Mesothelial cell of epicardium (in vitro differentiated cells): ENCODE data around the gene MUCL1.

DNA sequence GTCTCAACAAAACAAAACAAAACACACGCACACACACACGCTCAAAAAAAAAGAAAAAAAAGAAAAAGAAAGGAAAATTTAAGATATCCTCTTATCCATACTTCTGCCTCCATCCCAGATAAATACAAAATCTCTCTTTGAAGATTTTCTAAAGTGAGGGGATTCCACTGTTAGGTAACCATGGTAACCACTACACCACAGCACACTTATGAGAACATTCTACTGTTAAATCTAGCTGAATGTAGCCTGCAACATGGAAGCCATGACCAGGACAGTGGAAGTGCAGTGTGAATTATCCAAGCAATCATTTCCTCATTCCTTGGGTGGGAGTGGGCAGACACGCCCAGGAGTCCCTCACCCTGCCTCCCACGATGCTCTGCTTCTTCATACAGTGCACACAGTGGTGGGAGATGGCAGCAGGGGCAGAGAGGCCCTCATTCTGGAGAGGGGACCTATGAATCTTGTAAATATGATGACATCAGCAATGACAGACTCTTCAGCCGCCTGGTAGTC, 70.2 kb upstream of the HOXC13 start:
- PRO-cap = unidirectional peak, plus-strand start at position 387 of the sequence

GRCh38 chr12:53987566-53988146, 2.7 kb downstream of the HOXC10 start:
- PRO-cap = no peak

GRCh38 chr12:54009139-54010286, 728 bp downstream of the HOXC8 start:
- PRO-cap = no peak

- PRO-cap = no peak
Measured at GRCh38 chr12:54013224-54013956, 4.6 kb downstream of the HOXC8 start.

- PRO-cap = no peak
Measured at GRCh38 chr12:54021589-54022256, 6.5 kb upstream of the HOXC6 start.

- PRO-cap = no peak
Measured at GRCh38 chr12:54036873-54037358, 4.1 kb downstream of the HOXC5 start.

DNA sequence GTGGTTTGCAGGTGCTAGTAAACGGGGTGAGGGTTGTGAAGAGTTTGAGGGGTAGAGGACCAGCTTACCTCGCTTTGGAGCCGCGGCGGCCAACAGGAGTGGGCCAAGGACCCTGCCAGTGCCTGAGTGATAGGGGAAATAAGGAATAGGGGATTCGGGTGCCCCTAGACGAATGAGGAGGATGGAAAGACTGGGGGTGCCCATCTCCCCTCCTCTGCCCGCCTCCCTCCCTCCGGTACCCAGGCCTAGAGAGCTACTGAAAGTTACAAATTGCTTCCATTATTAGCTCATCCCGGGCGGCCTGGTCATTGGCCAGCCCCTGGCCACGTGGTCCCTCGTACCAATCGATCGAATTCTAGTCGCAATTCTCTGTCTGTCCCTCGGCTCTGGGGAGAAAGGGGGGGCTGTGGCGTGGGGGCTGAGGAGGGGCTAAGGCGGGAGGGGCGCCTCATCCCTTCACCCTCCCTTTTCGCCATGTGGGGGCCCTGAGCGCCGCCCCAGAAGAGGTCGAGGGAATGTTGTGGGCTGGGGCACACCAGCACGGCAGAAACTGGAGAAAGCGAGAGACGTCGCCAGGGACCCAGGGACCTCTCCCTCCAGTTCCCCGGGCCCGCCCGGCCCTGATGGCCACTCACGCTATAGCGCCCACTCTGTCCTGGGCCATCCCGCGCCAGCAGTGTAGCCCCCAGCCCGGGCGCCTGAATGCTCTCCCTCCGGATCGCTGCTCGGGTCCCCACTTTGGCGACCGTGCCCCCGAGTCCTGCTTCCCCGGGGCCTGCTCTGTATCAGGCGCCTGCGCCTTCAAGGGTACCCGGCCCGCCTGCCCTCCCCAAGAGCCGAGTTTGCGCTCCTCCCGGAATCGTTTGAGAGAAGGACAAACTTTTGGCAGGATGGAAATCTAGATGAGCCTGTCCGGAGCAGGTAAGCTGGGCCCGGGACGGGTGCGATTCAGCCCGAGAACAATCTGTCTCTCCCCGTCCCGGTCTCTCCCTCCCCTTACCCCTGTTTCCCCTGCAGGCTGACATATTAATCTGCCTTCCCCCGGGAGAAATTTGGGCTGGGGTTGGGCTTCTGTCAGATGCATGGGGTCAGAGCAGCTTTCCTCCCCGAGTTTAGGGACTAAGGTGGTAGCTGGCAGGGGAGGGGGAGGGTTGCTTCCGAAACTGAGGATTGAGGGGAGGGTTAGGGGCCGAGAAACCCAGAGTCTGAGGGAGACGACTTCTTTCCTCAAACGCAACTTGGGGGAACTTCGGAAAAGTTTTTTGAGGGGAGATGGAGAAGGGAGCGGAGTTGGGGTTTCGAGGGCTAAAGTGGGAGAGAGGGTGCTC, 62.6 kb downstream of the SMUG1 start:
- PRO-cap = unidirectional peak, plus-strand start at position 331 of the sequence; bidirectional peak, plus-strand start at position 538 of the sequence, minus-strand start at position 552 of the sequence

GRCh38 chr12:54140745-54141473, 47.9 kb downstream of the SMUG1 start:
- PRO-cap = no peak

DNA sequence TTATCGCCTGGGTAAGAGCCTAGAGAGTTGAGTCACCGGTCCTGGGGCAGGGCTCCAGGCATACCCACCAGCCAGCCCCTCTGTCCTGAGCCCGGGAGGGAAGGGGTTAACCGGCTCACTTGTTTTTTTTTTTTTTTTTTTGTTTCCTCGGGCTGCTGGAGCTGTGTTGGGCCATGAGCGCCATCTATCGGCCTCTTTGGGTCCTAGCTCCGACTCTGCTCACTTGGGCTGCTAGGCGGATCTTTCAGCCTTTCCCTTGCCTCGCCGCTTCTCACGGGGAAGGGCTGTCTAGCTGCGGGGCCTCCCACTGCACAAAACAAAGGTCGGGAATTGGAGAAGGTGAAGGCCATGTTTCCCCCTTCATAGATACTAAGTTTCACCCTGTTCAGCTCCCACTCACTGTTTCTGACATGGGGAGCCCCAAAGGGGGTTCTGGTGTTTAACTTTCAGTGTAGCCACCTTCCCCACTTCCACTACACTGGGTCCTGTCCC, 2.8 kb upstream of the SMUG1 start:
- PRO-cap = no peak

DNA sequence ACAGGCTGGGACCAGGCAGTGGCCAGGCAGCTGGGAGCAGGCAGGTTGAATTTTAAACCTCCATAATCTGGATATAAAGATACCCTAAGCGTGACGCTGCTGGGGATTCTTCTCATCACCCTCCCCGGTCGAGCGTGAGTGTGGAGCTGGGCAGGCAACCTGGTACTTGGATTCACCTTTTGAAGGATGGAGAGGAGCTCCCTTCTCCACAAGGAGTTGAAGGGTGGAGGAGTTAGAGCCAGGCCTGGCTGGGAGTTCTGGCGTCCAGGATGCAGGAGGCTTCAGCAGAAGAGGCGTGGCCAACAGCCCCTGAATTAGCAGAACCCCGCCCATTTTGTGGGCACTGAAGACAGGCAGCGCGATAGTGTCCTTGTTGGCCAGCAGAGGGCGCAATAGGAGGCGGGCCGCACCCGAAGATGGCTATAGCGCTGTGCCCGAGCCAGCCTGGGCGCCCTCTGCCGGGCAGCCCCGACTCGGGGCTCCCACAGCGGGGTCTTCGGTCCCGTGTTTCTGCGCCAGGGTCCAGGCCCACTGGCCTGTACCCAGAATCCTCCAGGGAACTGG, 25.8 kb upstream of the SMUG1 start:
- PRO-cap = no peak

DNA sequence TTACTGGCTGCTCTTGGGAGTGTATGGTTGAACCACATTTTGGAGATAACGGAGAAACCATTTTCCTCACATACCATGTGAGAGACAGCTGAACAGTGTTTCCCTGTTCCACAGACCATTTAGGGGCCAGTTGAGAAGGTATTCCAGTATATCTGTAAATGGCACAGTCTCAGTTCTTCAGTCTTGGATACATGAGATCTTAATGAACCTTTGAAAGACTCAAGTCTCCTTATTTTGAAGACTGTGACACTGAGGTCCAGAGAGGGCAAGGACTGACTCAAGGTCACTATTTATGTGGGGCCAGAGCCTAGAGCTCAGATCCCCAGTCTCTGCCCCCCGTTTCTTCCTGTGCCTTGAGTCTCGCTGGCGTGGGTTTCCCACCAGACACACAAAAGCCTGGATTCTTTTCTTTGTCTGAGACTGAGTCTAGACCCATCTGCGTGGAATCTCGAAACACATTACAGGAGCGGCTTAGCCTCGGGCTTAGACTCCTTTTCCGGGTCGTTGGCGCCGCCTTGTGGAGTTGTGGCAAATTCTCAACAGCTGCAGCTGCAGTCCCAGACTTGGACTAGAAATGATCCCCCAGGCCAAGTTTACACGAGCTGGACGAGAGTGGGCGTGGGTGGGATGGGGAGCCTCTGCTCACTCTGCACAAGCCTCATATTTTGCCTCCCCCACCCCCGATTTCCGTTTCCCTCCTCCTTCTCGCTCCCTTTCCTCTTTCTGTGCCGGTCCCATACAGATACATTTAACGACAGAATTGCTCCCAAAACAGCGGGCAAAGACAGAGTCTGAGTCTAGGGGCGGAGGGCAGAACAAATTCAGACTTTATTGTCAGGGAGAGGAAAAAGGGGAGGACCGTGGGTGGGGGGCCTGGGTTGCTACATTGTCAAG, 4.3 kb upstream of the GPR84 start:
- PRO-cap = no peak

- PRO-cap = no peak
Measured at GRCh38 chr12:54371499-54372279, 7.4 kb upstream of the GPR84 start.

- PRO-cap = no peak
Measured at GRCh38 chr12:54390033-54390703, 5.6 kb upstream of the ZNF385A start.

- PRO-cap = no peak
Measured at GRCh38 chr12:54392904-54394185, 8.8 kb upstream of the ZNF385A start.

GRCh38 chr12:54542395-54543017, 6.9 kb upstream of the PDE1B start:
- PRO-cap = no peak

DNA sequence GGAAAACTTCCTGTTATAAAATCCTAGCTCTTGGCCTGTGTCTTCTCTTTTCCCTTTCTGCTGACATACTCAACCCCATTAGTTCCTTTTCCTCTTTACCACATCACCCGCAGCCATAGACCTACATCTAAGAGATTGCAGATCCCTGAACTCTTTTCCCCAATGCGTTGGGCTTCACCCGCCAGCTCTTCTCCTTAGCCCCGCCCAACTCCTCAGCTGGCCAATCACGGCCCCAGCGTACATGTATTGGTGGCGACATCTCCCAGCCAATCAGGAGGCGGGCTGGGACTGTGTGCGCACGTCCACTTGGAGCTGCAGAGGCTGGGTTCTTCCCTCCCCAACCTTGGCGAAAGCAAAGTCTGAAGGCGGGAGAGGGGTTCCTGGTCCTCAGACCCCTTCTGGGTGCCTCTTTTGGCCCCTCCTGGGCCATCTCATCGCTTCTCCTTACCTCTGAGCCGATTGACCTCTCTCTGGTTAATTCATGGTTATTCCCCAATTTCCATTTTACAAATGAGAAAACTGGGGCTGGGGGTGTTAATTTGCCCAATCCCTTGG, 11.0 kb downstream of the PDE1B start:
- PRO-cap = no peak

- PRO-cap = no peak
Measured at GRCh38 chr12:54591092-54591512, 2.6 kb upstream of the PPP1R1A start.

- PRO-cap = no peak
Measured at GRCh38 chr12:54723559-54723758, 75.3 kb upstream of the DCD start.

DNA sequence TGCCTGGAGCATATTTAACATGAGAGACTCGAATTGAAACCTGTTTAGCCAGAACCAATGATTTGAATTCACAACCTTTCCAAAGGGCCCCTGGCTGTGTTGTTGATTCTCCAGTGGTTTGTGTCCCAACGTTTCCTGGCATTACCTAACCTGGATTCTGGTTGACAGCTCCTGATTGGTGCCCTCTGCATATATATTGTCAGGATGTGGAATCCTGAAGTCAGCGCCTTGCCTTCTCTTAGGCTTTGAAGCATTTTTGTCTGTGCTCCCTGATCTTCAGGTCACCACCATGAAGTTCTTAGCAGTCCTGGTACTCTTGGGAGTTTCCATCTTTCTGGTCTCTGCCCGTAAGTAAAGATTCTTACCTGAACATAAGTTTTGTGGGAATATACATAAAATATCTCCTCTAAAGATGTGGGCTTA, at the start of gene MUCL1:
TSS of gene MUCL1 (plus strand) at position 223 of the 423 bp plus-strand sequence.
- PRO-cap = no peak

- PRO-cap = no peak
Measured at GRCh38 chr12:55392377-55392985, 7.8 kb upstream of the OR6C65 start.